Melanocyte of skin (primary cell): ENCODE measurements around the genes PGAP1 and MARS2.

DNA sequence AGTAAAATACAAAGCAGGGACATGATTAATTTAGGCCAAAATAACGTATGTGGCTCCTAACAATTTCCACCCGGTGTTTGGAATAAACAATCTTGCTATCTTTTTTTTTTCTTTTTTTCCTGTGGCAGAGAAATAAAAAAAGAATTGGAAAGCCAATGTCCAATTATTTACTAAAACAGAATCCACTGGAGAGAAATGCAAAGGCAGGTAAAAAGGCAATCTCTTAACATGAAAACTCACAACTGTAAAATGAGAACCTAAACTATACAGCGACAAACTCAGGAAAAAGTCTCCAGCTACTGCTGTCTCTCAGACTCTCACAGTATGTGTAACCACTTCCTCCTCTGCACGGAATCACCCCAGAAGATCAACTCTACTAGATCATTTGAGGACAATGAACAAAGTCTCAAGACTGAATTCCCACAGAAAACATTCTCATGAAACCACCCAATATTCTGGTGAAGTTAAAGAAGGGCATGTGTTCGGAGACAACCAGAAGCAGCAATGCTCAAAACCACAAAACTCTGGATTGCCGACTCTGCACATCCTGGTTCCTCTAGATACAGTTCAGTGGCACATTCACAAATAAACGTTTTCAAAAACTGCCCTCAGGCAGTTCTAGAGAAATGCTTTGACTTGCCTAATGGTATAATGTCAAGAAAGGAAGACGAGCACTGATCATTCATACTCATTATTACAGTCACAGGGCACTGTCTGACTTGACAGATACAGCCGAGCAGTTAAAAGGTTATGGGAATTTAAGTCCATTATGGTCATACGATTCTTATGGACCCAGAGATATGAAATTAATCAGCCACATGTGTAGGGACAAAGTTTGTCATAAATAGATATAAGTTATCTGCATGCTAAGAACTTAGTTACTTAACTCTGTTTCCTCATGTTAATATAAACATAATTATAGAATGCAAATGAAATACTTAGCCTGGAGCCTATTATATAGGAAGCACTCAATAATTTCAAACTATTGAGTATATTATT is 91.8 kb upstream of the STK17B start:
- CAGE, long polyA plus RNA, 2 experiments: no peak in any of the 2 experiments

DNA sequence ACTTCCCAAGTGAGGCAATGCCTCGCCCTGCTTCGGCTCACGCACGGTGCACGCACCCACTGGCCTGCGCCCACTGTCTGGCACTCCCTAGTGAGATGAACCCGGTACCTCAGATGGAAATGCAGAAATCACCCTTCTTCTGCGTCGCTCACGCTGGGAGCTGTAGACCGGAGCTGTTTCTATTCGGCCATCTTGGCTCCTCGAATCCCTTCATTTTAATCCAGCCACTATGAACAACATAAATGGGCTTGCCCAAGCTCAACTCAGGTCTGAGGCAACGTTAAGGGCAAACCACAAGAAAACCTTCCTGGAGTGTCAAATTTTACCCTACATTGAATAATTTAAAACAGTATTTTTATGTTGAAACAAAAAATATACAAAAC is 66.1 kb downstream of the HECW2 start:
- CAGE, long polyA plus RNA, 2 experiments: no peak in any of the 2 experiments

- CAGE, long polyA plus RNA, 2 experiments: no peak in any of the 2 experiments
Measured at GRCh38 chr2:196592643-196593340, 562 bp downstream of the HECW2 start.

GRCh38 chr2:196926479-196926908 is at the start of gene PGAP1:
TSS of gene PGAP1 (minus strand) at chr2:196926707.
- CAGE, long polyA plus RNA, 2 experiments: no peak in any of the 2 experiments

GRCh38 chr2:196983284-196983720 is 56.8 kb upstream of the PGAP1 start:
- CAGE, long polyA plus RNA, 2 experiments: no peak in any of the 2 experiments

DNA sequence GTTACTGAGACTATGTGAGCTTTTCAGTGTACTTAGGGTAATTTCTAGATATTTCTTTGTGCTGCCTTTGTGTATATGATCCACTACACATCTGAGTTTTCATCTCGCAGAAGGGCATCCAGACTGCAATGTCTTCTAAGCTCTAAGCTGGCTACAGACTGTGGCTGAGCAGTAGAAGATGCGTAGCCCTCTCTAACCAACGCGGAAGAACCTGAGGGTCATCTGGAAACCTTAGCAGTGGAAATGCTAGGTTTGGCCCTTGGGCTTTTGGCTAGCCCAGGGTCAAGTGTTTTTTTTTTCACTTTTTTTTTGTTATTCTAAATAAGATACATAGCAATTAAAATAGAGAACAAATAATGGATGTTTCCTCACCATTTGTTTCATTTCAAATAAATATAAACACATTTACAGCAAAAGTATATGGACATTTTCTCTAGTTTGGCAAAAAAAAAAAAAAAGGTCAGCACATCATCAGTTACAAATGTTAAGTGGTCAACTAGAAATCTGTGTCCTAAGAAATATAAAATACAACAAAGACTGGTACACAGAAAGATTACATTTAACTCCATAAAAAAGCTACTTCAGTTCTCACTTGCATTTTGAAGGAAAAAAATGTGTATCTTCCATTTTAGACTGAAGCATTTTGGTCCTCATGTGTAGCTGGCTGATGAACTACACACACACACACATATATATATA is 62.5 kb upstream of the PGAP1 start:
- CAGE, long polyA plus RNA, 2 experiments: no peak in any of the 2 experiments

DNA sequence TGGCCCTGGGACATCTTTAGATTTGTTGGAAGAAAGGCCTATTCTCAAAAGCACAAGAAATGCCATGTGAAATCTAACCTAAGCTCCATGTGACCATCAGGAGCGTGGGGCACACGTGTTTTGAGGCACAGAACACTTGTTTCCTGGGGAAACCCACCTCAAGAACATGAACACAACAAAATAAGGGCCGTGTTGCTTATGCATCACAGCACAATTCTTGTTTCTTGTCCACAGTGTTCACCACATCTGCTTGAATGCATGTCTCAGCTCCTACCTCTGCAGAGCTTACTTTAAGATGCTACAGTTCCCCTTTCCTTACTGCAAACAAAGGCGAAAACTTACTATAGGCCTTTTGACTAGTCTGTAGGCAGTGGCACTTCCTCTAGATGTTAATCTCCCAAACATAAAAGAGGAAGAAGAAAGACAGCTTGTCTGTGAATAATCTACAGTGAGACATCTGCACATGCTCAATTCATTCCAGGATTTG is 165.0 kb downstream of the ANKRD44 start:
- CAGE, long polyA plus RNA, 2 experiments: no peak in any of the 2 experiments

DNA sequence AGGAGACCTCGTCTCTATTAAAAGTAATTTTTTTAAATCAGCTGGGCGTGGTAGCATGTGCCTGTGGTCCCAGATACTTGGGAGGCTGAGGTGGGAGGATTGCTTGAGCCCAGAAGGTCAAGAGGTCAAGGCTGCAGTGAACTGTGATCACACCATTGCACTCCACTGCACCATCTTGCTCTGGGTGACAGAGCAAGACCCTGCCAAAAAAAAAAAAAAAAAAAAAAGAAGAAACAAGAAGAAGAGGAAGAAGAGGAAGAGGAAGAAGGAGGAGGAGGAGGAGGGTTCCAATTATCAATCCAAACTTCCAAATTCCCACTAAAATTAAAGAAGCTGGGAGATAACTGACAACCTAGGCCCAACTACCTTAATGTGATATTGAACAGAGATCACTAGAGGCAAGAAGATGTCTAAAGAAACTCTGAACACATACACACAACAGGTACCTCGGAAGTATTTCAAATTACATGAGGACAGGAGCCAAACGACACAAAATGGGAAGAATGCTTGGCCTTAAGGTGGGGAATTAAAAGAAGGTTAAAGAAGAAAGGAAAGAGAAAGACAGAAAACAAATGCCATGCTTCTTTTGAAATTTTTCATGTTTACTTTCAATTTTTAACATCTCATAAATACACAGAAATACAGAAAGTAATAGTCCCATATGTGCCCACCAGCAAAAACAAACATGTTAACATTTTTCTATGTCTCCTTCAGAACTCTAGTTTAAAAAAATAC is 157.4 kb downstream of the ANKRD44 start:
- CAGE, long polyA plus RNA, 2 experiments: no peak in any of the 2 experiments

GRCh38 chr2:197191803-197192490 is 118.6 kb downstream of the ANKRD44 start:
- CAGE, long polyA plus RNA, 2 experiments: no peak in any of the 2 experiments

DNA sequence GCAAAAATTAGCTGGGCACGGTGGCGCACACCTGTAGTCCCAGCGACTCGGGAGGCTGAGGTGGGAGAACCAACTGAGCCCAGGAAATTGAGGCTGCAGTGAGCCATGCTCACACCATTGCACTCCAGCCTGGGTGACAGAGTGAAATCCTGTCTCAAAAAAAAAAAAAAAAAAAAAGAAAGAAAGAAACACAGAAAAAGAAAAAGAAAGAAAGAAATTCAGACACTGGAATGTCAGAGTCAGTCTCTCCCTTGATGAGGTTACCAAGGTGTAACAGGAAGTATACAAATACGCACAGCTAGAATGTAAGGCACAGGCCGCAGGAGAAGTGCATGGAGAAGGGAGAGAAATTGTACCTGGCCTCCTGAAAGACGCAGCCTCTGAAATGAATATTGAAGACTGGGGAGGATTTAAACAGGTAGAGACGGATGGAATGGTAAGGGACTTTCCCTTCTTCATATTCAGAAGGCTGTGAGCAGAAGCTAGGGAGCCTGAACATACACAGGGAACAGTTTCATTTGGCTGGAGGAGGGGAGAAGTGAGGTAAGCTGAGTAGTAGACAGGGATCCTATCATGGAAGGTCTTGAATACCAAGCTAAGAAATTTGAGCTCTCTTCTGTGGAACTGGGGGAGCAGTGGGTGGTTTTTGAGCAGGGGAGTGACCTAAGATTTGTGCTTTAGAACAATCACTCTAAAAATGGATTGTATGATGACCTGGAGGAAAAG is 112.8 kb downstream of the ANKRD44 start:
- CAGE, long polyA plus RNA, 2 experiments: no peak in any of the 2 experiments

DNA sequence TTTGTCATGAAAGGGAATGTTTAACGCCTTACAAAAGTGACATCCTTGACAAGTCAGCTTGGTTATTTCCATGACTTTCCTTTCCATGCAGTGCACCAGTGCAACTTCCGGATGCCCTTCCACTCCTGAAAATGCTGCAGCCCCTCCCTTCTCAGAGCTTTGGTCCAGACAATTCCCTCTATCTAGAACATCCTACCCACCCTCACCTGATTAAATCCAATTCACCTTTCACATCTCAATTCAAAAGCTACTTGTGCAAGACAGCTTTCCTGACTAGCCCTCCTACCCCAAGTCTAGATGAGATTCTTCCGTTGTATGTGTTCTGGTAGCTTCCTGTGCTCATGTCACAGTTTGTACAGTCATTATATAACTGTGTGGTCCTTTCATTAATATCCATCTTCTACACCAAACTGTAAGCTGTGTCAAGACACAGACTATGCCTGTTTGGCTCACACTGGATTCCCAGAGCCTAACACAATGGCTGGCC is 72.8 kb downstream of the ANKRD44 start:
- CAGE, long polyA plus RNA, 2 experiments: no peak in any of the 2 experiments

GRCh38 chr2:197307326-197307762 is 3.2 kb downstream of the ANKRD44 start:
- CAGE, long polyA plus RNA, 2 experiments: no peak in any of the 2 experiments

GRCh38 chr2:197442765-197443285 is 8.0 kb upstream of the SF3B1 start:
- CAGE, long polyA plus RNA, 2 experiments: no peak in any of the 2 experiments

- CAGE, long polyA plus RNA, 2 experiments: no peak in any of the 2 experiments
Measured at GRCh38 chr2:197450295-197450765, 3.0 kb upstream of the COQ10B start.

DNA sequence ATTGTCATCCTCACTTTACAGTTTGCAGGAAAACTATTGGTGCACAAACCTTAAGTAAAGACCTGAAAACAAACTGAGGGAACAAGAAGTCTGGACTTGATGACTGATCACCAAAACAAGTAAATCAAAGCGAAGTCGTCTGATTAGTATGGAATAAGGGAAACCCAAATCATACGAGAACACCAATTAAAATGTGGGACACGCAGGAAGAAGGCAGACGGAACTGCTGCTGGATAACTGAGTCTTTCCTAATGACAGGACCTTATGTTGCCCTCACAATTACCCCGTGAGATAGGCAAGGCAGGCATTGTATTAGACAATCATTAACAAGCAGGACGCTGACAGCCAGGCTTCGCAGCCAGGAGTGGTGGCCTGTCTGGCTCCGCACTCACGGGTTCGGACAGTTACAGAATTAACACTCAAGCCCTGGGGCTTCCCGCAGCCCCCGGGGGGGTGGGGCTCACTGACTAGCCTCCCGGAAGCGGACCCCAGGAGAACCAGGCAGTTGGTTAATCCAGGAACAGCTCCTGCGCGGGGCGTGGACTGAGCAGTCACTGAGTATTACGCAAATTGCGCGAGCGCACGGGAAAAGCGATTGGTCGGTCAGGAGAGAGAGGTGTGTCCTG is 525 bp upstream of the COQ10B start:
- CAGE, long polyA plus RNA, 2 experiments: no peak in any of the 2 experiments

- CAGE, long polyA plus RNA, 2 experiments: no peak in any of the 2 experiments
Measured at GRCh38 chr2:197494056-197495065, 5.3 kb downstream of the HSPD1 start.

GRCh38 chr2:197500899-197501533 is 837 bp downstream of the HSPE1 start:
- CAGE, long polyA plus RNA, 2 experiments: no peak in any of the 2 experiments

GRCh38 chr2:197627870-197628578 is 47.4 kb downstream of the RFTN2 start:
- CAGE, long polyA plus RNA, 2 experiments: no peak in any of the 2 experiments

GRCh38 chr2:197705324-197706359 is at the start of gene MARS2:
TSS of gene MARS2 (plus strand) at chr2:197705369.
- CAGE, long polyA plus RNA, 2 experiments: no peak in any of the 2 experiments

DNA sequence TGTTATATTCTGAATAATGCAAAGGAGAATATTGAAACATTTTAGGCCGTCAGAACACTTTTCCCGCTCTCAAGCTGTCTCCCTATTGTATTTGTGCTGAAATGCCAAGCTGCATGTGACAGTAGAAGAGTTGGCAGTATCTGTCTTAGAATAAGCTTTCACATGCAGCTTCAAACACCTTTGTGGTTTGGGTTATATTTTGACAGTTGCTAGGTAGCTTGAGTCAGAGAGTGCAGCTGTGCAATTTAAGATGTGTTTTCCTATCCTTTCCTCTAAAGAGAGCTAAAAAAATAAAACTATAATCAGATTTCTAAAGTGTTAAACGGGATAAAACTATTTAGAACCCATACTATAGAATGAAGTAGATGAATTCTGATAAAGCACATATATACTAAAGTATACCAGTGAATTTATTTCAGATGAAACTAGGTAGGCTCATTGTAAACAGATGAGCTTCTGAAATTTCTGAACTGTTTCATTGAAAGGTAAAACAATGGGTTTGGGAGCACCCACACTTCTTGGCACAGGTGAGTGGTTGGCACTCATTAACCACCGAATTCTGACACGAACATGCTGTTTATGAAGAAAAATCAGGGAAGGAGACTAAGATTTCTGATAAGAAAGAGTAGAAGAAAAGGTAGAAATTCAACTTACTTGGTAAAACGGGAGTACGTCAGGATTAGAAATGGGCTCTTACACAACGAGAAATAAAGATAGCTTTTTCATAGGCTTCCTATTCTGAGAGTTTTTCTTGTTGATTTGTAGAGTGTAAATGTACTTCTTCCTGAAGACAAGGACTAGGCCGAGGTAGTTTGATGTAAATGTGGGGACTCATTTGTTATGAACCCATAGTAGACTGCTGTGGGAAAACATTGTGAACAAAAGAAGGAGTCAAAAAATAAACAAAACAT is 43.6 kb downstream of the PLCL1 start:
- CAGE, long polyA plus RNA, 2 experiments: no peak in any of the 2 experiments